Diencephalon (tissue), 2 donors: ENCODE measurements around a stretch of chr16.

GRCh38 chr16:56611052-56611320 is 2.6 kb downstream of the MT2A start:
- RAMPAGE, long total RNA: no peak

DNA sequence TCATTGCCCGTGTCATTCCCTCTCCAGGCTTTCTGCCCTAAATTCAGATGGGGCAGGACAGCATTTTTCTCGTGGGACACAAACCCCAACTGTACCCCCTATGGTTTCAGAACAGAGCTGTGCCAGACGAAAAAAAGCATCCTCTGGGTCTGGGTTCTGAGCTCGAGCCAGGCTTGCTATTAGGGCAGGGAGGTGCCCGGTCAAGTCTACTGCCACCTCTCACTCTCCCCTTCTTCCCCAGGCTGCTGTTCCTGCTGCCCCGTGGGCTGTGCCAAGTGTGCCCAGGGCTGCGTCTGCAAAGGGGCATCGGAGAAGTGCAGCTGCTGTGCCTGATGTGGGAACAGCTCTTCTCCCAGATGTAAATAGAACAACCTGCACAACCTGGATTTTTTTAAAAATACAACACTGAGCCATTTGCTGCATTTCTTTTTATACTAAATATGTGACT is 1.1 kb downstream of the MT1E start:
- RAMPAGE, long total RNA: no peak

DNA sequence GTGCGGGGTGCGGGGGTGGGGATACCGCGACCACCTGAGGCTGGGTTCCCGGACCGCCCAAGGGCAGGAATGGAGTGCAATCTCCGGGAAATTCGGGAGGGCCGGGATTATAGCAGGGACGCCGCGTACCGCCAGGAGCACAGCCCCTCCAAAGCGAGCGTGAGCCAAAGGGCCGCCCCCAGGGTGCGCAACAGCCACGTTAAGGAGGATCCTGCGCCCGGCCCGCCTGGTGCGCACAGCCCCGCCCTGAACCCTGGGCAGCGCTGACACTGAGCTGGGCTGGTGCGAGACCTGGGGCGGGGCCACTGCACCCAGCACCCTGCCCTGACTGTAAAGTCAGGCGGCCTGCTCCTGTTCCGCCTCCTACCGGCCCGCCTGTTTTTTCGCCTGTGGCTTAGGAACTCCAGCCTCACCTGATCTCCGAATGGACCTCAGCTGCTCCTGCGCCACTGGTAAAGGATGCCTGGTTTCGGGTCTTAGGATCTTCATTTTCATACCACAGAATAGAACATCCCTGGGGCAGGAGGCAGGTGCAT is 4.9 kb downstream of the MT1A start:
- RAMPAGE, long total RNA: no peak

DNA sequence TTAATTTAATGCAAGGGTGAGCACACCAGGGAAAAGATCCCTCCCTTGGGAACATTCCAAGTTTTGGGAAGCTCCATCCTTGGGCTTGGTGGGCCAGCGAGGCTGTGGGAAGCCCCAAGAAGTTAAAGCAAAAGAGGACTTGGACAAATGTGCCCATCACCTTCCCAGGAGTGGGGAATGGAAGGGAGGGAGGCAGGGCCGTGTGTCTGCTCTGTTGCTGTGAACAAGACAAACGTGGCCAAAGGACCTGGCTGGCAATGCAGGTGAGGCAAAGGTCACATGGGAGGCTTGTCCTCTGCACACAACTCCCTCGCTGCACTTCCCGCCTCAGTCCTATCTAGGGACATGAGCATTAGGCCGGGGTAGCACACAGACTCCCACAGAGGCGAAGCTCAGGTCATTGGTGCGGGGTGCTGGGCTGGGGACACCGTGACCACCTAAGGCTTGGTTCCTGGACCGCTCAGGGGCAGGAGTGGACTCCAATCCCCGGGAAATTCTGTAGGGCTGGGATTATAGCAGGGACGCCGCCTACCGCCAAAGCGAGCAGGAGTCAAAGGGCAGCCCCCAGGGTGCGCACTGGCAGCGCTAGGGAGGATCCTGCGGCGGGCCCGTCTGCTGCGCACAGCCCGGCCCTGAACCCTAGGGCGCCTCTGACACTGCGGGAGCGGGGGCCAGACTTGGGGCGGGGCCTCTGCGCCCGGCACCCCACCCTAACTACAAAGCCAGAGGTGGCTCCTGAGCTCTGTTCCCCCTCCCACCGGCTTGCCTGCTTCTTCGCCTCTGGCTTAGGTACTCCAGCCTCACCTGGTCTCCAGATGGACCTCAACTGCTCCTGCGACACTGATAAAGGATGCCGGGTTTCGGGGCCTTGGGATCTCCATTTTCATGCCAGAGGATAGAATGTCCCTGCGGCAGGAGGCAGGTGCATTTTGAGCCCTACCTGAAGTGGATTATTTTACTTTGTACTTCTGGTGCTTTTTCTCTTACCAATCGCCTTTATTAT is 4.0 kb upstream of the MT1B start:
- RAMPAGE, long total RNA: no peak

GRCh38 chr16:56728915-56729334 is 1.0 kb upstream of the NUP93 start:
- RAMPAGE, long total RNA: no peak

- RAMPAGE, long total RNA: no peak
Measured at GRCh38 chr16:56944932-56945873, 13.3 kb downstream of the HERPUD1 start.

- RAMPAGE, long total RNA: no peak
Measured at GRCh38 chr16:56990588-56991164, 1.3 kb downstream of the NLRC5 start.

DNA sequence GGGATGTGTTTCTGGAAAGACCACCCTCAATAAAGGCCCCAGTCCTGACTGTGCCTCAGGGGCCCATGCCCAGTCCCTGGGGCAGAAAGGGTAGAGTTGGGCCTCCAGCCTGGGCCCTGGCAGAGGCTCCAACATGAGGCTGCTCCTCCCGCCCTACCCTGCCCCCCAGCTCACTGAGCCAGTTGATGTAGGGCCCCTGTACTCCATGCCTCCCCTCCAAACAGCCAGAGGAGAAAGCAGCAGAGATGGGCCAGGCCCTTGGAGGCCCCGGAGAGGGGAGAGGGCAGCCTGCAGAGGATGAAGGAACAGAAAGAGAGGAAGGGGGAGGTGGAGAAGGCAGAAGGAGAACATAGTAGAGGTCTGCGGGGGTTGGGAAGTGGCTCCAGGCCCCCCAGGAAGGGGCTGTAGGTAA is 42.2 kb upstream of the CPNE2 start:
- RAMPAGE, long total RNA: no peak

DNA sequence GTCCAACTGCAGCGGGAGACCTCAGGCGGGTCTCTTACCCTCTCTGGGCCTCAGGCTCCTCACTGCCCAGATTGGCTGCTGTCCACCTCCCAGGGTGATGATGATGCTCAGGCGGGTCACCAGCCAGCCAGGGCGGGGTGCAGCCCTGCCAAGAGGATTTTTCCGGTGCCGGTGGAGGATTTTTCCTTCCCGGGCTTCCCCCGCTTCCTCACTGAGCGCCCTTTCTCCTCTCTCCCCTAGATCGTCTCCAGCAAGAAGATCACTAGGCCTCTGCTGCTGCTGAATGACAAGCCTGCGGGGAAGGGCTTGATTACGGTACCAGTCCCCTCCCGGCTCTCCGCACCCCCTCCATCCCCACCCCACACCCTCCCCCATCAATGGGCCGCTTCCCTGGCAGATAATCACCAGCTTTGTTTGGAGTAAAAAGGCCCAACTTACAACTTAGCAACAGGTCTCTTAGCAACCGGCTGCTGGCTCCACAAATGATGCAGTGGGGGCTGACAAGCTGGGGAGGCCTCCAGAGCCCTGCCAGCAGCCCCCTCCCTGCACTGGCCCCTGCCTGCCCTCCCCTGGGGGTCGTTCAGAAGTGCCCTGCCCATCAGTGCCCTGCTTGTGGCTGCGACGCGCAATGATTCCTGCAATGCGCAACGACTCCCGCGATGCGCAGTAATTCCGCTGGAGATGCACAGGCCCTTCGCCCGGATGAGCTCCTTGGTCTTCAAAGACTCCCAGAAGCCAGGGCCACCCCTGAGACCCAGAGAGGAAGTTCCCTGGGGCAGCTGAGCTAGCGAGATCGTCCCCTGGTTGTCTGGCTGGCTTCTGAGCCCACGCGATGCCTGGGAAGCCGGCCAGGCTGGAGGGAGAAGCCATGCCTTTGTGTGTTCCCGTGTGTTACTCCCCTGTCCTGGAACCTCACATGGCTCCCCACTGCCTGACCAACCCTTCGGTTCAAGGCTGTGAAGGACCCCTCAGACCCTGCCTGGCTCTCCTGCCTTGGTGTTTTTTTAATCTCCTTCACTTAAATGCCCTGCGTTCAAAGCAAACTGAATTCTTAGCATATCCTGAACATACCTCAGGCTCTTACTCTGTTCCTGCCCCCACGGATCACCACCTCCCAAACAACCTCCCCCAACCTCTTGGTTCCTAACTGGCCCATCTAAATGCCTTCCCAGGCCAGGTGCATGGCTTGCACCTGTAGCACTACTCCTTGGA is 23.3 kb downstream of the CPNE2 start:
- RAMPAGE, long total RNA: no peak

DNA sequence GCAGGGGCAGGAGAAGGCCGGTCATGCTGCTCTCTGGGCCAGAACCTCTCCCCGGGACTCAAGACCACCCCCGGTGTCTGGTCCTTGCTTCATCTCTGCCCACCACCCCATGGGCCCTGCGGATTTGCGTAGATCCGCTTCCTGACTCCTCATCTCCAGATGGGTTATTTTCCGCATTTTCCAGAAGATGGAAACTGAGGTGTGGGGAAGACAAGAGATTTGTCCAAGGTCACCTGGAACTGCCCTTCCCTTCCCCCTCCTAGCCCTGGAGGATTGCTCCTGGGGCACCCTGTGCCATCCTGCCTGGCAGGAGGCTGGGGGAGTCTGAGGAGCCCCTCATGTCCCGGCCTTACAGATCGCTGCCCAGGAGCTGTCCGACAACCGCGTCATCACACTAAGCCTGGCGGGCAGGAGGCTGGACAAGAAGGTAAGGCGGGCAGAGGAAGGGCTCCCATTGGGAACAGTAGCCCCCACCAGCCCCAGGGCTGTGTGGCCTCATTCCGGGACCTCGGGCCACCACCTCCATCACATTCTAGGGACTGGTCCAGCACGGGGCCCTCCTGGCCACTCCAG is 24.8 kb downstream of the CPNE2 start:
- RAMPAGE, long total RNA: no peak

DNA sequence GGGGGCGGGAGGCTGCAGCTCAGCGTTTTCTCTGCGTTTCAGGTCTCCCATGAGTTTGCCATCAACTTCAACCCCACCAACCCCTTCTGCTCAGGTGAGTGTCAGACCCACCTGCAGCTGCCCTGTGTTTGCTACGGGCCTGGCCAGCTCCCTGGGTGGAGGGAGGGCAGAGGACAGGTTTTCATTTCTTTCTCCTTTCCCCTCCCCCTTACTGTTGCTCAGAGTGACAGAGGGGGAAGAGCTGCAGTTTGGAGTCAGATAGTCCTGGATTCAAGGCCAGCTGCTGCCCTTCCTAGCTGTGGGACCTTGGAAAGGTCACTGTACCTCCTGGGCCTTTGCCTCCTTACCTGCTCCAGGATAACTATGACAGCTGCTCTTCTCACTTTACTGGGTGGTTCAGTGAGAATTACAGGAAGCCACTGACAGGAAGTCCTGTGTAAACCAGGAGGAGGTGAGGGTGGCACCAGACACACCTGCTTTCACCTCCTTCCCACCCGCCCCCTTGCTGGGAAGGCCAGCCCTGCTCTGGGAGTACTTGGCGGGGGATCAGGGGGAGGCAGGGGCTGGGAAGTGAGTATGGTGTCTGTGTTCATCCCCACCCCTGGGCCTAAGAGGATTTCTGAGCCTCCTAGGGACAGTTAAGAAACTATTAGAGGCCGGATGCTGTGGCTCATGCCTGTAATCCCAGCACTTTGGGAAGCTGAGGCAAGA is 42.5 kb downstream of the CPNE2 start:
- RAMPAGE, long total RNA: no peak

DNA sequence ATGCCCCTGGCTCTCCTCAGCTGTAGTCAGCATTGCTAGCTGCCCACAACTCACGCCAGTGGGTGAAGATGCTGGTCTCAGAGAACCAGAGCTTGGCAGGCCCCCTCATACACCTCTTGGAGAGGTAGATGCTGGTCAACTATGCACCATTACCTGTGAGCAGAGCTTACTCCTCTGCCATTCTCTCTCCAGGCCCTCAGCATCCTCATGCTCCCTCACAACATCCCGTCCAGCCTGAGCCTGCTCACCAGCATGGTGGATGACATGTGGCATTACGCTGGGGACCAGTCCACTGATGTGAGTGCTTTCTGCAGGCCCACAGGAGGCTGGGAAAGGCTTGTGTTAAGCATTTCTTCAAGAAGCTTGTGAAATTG is 4.4 kb upstream of the POLR2C start:
- RAMPAGE, long total RNA: no peak

GRCh38 chr16:57471680-57472702 is 9.5 kb downstream of the POLR2C start:
- RAMPAGE, long total RNA: no peak

- RAMPAGE, long total RNA: no peak
Measured at GRCh38 chr16:57529951-57530599, 6.3 kb downstream of the CCDC102A start.

DNA sequence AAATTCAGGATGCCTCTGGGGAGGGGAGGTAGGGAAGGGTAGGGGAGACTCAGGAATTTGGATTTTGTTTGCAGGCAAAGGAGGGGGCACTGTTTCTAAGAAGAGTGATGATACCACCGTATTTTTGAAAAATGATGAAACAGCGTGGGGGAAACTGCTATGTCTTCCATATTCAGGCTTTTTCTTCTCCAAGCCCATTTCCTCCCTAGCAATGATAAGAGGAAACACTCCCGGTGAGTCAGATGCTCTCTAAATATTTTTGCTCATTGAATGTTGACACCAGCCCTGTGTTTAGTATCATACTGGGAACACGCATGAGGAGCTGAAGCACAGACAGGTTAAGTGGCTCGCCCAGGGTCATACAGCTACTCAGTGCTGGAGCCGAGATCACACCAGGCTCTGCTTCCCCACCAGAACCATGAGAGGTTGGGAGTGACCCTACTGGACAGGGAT is 37.9 kb upstream of the ADGRG1 start:
- RAMPAGE, long total RNA: no peak

- RAMPAGE, long total RNA: no peak
Measured at GRCh38 chr16:57632365-57632964, 4.0 kb downstream of the ADGRG1 start.

GRCh38 chr16:57638993-57639627 is 10.7 kb downstream of the ADGRG1 start:
- RAMPAGE, long total RNA: no peak

DNA sequence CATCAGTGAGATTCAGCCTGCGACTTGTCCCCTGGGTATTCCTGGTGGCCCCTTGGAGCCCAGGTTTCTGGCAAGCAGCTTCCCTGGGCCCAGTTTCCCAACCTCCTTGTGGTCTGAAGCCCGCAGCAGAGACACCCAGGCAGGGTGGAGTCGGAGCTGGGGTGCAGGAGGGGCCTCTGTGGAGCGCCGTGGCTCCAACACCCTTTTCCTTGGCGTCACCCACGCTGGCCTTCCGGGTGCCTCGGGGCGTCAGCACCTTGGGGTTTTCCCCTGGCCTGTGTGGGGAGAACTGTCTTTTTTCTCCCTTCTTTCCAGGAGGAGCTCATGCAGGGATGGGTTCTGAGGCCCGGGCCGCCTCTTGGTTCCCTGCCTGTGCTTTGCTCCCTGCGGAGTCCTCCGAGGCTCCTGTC is 4.7 kb downstream of the KATNB1 start:
- RAMPAGE, long total RNA: no peak

GRCh38 chr16:57758417-57759030 is 23.0 kb downstream of the KATNB1 start:
- RAMPAGE, long total RNA: no peak

DNA sequence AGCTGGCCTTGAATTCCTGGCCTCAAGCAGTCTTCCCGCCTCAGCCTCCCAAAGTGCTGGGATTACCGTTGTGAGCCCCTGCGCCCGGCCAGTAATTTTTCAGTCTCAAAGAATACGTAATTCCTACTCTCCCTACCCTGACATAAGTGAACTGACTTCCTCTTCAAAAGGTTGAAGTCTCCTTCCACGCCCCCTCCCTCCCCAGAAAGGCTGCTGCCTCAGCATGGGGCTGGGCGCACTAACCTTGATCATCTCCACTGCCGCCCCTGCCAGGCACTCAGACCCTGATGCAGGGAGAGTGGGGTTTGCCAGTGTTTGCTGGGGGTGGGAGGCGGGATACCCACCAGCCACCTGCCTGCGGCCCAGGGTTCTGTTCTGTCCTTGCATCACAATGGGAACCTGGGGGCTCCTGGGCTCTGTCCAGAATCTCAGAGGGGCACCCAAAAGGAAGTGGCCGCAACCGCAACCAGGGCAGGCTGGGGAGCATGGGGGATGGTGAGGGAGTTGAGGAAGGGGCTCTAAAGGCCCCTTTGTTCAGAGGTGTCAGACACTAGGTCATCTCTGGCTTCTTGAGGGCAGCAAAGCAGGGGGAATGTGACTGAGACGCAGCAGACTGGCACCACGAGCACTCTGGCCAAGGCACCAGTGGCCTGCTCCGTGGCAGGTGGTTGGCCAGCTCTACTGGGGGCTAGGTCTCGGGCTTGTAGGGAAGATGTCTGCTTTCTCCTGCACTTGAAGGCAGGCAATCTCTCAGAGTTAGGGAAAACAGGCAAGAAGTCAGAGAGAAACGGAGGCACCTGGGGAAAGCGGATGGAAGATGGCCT is 27.3 kb downstream of the KIFC3 start:
- RAMPAGE, long total RNA: no peak